ENCODE data around the genes ZNF467, ZNF775, GIMAP8, GIMAP1 and GIMAP5.

GRCh38 chr7:149635780-149636041, 79.0 kb upstream of the KRBA1 start:
- PRO-cap = no peak
- RAMPAGE, long total RNA, 4 experiments = no peak in any of the 4 experiments

DNA sequence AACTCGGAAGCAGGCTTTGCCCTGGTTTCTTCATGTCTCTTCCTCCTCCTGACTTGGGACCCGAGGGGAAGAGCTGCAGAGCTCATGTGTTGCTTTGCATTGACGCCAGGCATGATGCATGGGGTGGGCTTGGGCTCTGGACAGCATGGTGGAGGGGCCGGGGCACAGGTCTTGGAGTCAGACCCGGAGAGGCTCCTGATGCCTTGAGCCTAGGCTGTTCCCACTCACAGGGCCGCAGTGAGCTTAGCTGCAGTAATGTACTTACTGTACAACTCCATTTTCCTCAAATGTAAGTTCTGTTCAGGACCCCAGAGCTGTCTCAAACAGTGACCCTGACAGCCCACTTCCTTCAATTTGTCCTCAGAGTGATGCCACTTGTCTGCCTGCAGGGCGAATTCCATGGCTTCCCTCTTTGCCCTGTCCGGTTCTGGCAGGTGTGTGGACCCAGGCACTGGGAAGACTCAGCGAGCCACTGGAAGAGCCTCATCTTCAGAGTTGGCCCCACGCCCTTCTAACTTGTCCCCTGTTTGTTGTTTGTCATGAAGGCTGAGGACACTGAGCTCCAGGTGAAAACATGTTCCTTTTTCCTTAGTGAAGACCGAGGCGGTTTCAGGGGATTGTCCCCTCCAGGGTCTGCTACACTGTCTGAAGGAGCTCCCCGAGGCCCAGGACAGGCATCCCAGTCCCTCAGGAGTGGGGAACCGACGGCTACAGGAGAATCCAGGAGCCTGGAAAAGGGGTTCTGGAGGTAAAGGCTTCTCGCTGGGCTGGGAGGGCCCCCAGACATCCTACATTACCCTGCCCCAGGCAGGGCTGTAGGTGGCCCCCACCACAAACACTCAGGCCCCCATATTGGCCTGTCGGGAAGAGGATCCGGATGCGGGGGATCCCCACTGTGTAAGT, 8.6 kb downstream of the KRBA1 start:
- PRO-cap = no peak
- RAMPAGE, long total RNA, 4 experiments = no peak in any of the 4 experiments

GRCh38 chr7:149770122-149770605, 3.2 kb downstream of the ZNF467 start:
- PRO-cap = no peak
- RAMPAGE, long total RNA, 4 experiments = no peak in any of the 4 experiments

GRCh38 chr7:149772859-149773830, at the start of gene ZNF467:
TSS of gene ZNF467 (minus strand) at chr7:149773588.
- PRO-cap = unidirectional peak, minus-strand start at chr7:149773057; bidirectional peak, plus-strand start at chr7:149773727, minus-strand start at chr7:149773561
- RAMPAGE, long total RNA, 4 experiments = start-site peak on the minus strand in 2 of 4 experiments, at chr7:149773057-149773153 at its widest, 5 to 8 reads per replicate

GRCh38 chr7:149791427-149791673, 18.0 kb upstream of the ZNF467 start:
- PRO-cap = no peak
- RAMPAGE, long total RNA, 4 experiments = no peak in any of the 4 experiments

- PRO-cap = unidirectional peak, plus-strand start at chr7:149847912
- RAMPAGE, long total RNA, 4 experiments = no peak in any of the 4 experiments
These were observed 9.6 kb downstream of the ZNF862 start for GRCh38 chr7:149847646-149848231.

GRCh38 chr7:150196559-150197308, 126.4 kb upstream of the LRRC61 start:
- PRO-cap = no peak
- RAMPAGE, long total RNA, 4 experiments = no peak in any of the 4 experiments

DNA sequence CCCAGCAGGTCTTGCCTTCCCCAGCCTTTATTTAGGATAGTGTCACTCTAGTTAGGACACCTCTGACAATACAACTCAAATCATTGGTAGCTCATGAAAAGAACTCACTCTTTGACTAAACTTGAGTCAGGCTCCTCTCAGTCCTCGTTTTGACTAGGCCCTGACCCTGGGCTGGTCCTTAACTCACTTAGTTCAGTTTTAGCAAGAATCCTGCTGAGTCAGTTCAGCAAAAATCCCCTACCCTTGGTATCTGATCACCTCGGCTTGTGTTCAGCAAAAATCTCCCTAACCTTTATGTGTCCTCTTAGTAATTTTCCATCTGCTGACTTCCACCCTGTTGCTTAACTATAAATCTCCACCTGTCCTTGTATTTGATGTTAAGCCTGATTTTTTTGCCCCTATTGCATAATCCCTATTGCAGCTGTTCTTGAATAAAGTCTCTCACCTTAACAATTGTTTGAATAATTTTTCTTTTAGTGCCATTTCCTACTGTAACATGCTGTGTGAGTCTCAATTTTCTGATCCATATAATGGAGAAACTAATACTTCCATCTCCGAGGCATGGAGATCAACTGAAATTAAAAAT, 2.2 kb upstream of the LRRC61 start:
- PRO-cap = no peak
- RAMPAGE, long total RNA, 4 experiments = no peak in any of the 4 experiments

DNA sequence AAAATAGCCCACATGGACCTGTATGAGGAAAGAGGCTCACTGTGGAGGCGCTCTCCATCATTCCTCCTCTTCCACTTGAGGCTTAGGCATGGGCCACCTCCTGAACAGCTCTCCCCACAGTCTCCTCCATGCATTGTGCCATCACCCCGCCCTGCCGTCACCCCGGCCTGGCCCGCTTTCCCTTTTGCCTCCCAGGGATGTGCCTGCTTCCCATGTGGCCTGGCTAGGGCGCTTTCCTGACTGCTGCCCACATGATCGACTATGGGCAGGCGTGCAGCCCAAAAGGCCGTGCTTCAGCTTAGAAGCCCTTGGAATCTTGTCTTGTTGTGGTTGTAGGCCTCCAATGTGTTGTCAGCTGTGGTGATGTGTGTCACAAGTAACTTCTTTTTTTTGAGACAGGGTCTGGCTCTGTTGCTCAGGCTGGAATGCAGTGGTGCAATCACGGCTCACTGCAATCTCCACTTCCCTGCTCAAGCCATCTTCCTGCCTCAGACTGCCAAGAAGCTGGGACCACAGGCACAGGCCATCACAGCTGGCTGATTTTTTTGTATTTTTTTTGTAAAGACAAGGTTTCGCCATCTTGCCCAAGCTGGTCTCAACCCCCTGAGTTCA, 1.9 kb upstream of the ACTR3C start:
- PRO-cap = bidirectional peak, plus-strand start at position 491 of the sequence, minus-strand start at position 318 of the sequence
- RAMPAGE, long total RNA, 4 experiments = no peak in any of the 4 experiments

DNA sequence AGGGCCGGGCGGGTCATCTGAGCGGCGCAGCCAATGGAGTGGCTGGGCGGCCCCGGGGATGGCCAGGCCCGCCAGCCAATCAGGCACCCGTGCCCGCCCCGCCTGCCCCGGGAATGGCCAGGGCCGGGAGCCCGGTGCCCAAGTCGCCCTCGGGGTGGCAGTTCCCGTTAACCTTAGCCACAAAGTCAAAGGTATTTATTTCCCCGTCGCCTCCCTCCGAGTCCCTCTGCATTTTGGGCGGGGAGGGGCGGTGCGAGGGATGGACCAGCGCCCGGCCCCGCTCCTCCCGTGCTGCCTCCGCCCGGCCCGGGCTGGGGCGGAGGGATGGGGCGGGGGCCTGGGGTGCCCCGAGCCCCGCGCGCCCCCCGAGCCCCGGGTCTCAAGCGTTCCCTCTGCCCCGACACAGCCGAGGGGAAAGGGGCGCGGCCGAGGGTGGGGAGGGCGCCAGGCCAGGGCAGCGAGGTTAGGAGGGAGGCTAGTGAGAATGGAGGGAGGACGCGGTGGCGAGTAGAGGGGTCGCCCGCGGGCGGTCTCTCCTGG, at the start of gene ZNF775:
Gene ZNF775 (plus strand): TSS at position 129 of the 540 bp plus-strand sequence.
- PRO-cap = bidirectional peak, plus-strand start at position 120 of the sequence, minus-strand start outside the sequence; unidirectional peak, plus-strand start at position 289 of the sequence
- RAMPAGE, long total RNA, 4 experiments = start-site peak on the plus strand in 1 of 4 experiments, centred at position 115 of the sequence, 10 reads per replicate

- PRO-cap = unidirectional peak, plus-strand start at chr7:150404688; bidirectional peak, plus-strand start at chr7:150404867, minus-strand start at chr7:150404855
- RAMPAGE, long total RNA, 4 experiments = no peak in any of the 4 experiments
These were observed 829 bp upstream of the ENSG00000284691 start for GRCh38 chr7:150404562-150405131.

- PRO-cap = no peak
- RAMPAGE, long total RNA, 4 experiments = no peak in any of the 4 experiments
These were observed 9.8 kb downstream of the ENSG00000284691 start for GRCh38 chr7:150415220-150415802.

- PRO-cap = bidirectional peak, plus-strand start at chr7:150450849, minus-strand start at chr7:150450542
- RAMPAGE, long total RNA, 4 experiments = start-site peak on the plus strand in 3 of 4 experiments, at chr7:150450712-150451012 at its widest, 5 to 67 reads per replicate
These were observed at the start of gene GIMAP8 for GRCh38 chr7:150450124-150451176. TSS of gene GIMAP8 (plus strand) at chr7:150450630.

DNA sequence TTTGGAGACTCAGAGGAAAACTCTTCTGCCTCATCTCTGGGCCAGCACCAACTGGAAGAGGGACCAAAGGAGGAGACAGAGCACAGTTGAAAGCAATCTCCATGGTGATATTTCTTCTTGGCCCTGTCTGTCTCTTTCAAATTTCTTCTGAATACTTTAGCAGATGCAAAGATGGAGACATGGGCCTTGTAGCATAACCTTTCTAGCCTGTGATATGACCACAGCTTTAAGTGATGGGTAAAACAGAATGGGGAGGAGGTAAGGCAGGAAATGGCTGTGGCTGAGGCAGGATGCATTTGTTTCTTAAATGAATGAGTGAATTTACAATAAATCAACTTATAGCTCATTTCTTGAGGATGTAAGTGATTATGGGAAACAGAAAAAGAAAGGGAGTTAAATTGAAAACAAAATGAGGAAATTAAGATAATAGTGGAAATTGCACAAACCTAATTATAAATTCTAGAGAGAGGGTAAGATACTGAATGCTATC, 12.0 kb upstream of the GIMAP7 start:
- PRO-cap = no peak
- RAMPAGE, long total RNA, 4 experiments = no peak in any of the 4 experiments

DNA sequence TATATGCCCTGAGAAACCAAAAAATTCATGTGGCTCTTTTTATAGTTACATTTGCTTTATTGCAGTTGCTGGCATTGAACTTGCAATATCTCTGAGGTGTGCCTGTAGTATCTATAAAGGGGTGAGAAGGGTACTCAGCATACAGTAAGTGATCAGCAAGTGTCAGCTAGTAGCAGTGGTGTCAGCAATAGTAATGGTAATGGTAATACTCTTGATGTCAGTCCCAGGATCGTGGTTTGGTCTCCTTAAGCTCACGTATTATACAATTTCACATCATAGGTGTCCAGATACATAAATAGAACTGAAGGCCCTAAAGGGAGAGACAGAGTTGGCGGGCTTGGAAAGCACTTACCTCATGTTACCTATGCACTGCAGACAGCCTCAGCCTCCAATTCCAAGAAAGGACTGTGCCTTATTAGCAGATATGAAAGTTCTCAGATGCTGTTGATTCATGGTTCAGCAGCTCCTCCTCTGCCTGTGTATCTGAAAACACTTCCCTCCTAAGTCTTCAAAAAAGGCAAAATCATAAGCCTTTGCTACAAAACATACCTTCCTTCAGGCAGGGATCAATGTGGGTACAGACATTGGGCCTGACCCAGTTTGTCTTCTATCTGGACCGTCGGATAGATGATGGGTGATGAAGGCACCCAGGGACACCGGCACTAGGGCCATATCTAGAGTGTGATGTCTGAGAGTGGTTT, 6.5 kb upstream of the GIMAP7 start:
- PRO-cap = no peak
- RAMPAGE, long total RNA, 4 experiments = no peak in any of the 4 experiments

GRCh38 chr7:150663820-150664428, 21.6 kb upstream of the GIMAP2 start:
- PRO-cap = bidirectional peak, plus-strand start at chr7:150664142, minus-strand start at chr7:150663982
- RAMPAGE, long total RNA, 4 experiments = no peak in any of the 4 experiments

DNA sequence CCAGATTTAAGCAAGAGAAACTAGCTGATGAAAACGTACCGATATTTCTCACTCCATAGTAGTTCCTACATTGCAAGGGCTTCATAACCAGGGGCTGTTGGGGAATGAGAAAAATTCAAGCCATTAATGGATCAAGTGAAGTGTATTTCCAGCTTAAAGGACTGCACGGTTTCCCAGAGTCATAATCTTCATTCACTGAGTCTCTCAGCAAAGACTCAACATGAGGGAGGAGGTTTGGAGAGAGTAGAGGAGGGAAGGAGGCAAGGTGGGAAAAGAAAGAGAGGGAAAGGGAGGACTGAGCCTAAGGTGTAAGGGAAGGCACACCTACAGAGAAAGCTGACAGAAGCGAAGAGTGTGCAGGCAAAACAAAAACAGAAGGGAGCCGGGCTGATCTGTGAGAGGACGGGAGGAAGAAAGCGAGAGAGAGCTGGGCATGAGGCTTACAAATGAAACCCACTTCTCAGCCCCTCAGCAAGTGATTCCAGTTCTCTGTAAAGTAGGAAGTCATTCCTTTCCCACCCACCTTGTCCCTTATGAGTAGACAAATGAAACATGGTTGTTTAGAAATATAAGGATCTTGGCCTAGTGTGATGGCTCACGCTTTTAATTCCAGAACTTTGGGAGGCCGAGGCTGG, 694 bp downstream of the GIMAP2 start:
- PRO-cap = no peak
- RAMPAGE, long total RNA, 4 experiments = no peak in any of the 4 experiments

DNA sequence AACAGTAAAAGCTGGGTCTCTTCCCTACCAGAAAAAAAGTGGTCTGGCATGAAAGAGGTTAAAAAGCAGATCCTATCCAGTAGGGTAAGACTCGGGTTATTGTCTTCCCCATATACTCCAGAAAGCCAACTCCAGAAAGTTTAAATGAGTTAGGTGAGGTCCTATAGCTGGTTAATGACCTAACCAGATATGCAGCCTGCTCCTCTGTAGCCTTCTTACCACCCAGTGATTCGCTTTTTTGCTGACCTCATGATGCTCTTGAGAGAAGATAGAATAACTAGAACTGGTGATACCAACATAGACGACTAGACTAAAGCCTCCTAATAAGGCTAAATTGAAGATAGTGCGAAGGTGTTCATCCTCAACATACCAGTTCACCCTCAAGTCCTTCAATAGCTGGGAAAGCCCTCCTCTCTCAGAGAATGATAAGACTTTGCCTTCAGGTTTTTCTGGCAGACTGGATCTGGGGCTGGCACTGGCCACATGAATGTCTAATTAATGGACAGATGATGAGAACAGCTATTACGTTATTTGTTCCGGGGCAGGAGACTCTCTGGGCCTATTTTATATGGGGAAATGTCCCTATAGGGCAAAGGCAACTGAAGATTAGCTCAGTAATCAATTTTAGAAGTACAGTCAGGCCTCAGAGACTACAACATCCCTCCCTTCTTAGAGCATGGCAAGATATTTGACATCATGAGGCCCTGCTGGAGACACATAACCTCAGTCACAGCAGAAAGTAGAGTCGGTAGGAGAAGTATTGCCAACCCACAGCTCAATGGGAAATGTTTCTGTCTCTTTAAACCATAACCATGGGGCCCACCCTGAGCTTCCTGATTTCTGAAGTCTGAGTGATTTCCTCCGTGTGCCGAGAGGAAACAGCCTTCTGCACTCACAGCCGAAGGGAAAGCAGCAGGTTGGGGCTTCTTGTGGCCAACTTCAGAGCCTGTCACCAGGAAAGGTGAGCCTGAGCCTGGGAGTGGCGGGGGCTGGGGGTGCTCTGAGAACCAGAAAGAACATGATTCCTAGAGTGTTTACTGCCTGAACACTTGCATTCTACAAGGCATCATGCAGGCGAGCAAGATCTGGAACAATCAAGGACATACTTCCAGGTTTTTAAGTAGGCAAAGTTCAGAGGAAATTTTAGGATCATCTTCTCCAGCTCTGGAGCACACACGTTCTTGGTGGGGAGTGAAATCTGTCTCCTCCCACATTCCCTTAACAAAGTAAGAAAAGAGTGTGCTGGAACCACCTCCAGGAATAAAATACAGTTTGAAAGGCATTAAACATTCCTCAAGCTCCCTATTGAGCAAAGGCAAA, at the start of gene GIMAP1:
Gene GIMAP1 (plus strand): TSS at position 884 of the 1,320 bp plus-strand sequence.
- PRO-cap = bidirectional peak, plus-strand start at position 726 of the sequence, minus-strand start at position 719 of the sequence; bidirectional peak, plus-strand start at position 891 of the sequence, minus-strand start at position 780 of the sequence
- RAMPAGE, long total RNA, 4 experiments = start-site peak on the plus strand in 3 of 4 experiments, centred at positions 881 to 885 of the sequence, 20 to 102 reads per replicate

DNA sequence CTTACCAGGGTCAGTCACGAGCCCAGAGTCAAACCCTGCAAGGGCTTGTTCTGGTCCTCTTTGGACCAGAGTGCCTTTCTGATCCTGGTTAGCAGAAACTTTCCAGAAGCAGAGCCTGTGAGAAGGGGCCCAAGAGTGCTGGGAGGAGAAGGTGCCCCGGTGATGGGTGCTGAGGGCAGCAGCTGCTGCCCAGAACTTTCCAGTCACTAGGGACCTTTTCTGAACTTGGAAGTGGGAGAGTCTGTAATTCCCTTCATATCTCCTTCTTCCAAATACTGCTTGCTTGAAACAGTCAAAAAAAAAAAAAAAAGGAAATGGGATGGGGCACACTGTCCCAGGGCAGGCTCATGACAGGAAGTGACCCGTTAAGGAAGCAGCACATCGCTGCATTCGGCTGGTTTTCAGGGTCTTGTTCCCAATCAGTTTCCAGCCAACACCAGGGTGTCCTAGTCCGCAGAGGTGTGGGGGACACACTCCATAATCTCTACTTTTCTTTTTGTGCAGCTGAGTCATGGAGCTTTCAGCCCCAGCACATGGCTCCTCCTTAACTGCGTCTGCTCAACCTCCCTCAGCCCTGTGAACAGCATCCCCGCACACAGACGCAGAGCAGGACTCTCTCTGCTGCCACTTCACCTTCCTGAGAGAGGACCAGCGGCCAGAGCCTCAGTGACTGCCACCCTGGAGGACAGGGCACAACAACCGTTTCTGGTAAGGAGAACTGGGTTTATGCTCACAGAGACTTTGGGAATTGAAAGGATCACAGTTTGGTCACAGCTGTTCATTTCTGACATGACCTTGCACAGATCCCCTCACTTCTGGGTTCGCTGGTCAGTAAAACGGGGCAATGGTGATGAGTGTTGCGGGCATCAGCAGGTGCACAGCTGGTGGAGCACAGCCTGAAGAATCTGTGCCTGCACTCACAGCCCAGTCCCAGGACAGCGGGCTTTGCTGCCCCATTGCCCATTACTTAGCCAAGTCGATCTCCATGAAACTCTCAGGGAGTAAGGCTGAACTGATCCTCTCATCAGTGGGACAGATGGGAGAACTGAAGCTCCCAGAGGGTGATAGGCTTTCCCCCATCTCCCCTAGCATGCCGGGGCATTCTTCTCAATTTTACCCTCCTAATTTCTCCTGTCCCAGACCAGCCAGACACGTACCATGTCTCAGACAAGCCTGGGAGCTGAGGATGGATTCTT, at the start of gene GIMAP5:
Gene GIMAP5 (plus strand): TSS at position 418 of the 1,196 bp plus-strand sequence.
- PRO-cap = bidirectional peak, plus-strand start at position 429 of the sequence, minus-strand start at position 270 of the sequence; bidirectional peak, plus-strand start at position 571 of the sequence, minus-strand start at position 463 of the sequence
- RAMPAGE, long total RNA, 4 experiments = start-site peak on the plus strand in 4 of 4 experiments, centred at positions 403 to 612 of the sequence, 6 to 212 reads per replicate

DNA sequence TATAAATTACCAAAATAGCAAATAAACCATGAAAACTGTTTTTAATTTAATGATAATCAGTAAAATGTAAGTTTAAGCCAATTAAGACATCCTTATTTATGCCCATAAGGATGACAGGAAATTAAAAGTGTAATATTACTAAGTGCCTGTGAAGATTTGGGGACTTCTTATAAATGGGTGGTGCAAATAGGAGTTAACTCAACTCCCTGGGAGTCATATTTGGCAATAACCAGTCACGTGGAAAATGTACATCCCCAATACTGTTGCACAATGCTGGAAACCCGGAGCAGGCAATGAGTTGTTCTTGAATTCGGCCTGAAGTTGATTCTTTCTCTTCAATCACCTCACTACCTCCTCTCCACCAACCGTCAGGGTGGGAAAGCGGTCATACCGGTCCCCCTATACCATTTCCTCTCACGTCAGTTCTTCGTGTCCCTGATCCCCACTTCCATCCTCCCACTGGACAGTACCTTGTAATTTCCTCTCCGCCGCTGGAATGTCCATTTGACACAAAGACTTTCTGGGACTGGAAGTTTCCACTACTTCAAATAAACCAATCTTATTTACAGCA, 2.8 kb downstream of the GIMAP5 start:
- PRO-cap = unidirectional peak, minus-strand start at position 323 of the sequence; unidirectional peak, minus-strand start at position 461 of the sequence
- RAMPAGE, long total RNA, 4 experiments = no peak in any of the 4 experiments